SK-MEL-5 (cell line): ENCODE results near the genes LURAP1L and PSIP1.

GRCh38 chr9:6496758-6497622, 84.0 kb downstream of the UHRF2 start:
RAMPAGE:
- cytosol, long total RNA: no peak
- long total RNA: no peak
- nucleus, long total RNA: no peak

DNA sequence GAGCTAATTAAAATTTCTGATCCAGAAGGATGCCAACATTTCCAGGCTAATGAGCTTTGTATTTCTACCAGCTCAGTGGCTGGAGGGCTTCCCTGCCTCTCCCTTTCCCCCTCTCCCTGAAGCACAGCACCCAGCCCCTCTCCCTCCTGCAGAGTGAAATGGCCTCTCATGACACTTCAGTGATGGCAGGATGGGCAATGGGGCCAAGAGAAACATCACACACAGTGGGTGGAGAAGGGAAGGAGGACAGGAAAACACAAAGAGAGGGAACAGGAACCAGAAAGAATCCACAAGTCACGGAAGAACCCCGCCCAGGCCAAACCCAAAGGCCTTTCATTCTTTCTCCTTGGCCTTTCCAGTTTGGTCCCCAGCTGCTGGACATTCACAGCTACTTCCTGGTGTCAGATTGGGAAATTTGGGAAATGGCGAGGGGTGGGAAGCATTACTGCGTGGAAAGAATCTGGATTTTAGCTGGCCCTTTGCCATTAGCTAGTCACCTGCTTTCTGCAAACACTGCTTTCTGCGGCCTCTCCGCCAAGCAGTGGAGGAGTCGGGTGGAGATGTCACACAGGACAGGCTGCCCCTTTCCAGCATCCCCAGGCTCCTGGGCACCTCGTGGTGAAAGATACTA, 82.6 kb downstream of the GLDC start:
RAMPAGE:
- cytosol, long total RNA: no peak
- long total RNA: no peak
- nucleus, long total RNA: no peak

DNA sequence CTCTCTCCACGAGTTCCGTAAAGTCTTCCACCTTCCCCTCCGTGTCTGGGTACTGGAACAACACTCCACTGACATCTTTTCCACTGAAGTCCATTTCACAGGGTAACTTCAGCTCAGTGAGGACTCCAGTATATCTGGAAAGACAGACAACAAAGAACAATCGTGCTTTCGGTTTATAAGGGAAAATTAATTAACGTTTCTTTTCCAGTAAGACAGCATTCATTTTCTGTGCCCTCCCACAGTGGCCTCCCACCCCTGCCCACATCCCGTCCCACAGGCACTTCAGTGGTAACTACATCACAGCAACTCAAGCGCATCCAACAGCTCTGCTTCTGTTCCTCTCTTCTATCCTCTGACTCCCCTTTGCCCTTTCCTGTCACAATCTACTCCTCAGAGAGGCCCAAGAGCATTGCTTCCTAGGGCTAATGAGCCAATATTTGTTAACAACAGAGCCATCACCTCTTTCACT, 40.4 kb downstream of the GLDC start:
RAMPAGE:
- cytosol, long total RNA: no peak
- long total RNA: no peak
- nucleus, long total RNA: no peak

RAMPAGE:
- cytosol, long total RNA: no peak
- long total RNA: no peak
- nucleus, long total RNA: no peak
These were observed 745 bp upstream of the GLDC start for GRCh38 chr9:6646294-6646654.

DNA sequence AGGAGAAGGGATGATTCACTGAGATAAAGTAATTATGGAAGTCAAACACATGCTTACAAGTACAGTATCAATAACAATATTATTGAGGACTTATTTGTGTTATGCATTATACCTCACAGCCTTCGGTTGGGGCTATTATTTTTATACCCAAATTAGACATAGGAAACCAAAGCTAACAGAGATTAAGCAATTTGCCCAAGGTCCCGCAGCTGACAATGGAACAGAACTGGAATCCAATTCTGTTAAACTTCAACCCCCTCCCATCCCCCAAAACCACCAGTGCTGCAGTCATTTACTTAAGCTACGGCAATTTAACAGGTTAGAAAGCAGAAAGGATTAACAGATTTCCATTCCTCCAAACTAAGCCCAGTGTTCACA, 1023.0 kb upstream of the DMAC1 start:
RAMPAGE:
- cytosol, long total RNA: no peak
- long total RNA: no peak
- nucleus, long total RNA: no peak

GRCh38 chr9:12774715-12775430, at the start of gene LURAP1L:
Gene LURAP1L, plus strand, starts transcription at chr9:12775020.
RAMPAGE:
- cytosol, long total RNA: no peak
- long total RNA: no peak
- nucleus, long total RNA: start-site peak on the plus strand at chr9:12774955-12775044, 37 and 6 reads in 2 replicates

GRCh38 chr9:12818237-12819189, 43.7 kb downstream of the LURAP1L start:
RAMPAGE:
- cytosol, long total RNA: no peak
- long total RNA: no peak
- nucleus, long total RNA: no peak

DNA sequence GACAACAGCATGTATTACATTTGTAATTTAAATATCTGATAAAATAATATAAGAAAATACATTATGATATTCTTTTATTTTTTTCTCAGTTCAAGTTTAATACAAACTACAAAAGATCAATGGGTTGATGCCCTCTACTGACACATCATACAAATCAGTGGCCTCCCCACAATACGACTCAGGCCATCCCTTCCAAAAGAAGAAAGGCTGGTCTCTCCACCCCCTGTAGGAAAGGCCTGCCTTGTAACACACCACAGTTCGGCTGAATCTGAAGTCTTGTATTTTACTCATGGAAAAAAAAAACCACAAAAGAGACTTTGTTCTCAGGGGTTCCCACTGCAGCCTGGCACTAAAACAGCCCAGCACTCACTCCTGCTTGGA, 197.6 kb downstream of the LURAP1L start:
RAMPAGE:
- cytosol, long total RNA: no peak
- long total RNA: no peak
- nucleus, long total RNA: no peak

DNA sequence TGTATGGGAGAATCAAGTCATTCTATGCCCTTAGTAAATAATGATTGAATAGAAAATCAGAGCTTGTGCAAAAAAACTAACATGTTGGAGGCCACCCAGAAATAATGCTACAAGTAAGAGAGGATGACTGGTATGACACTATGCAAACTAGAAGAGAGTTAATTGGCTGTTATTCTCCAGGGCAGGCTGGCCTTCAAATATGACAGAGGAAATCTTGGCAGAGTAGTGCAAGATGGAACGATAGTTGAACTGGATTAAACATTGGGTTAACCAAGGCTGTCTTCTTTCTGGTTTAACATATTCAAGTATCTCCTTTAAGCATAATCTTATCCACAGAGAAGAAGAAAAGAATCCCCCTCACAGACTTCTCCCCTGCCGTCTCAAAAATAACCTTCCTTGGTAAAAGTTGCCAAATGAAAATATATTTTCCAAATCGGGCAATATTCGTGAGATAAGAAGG, 196.1 kb downstream of the MPDZ start:
RAMPAGE:
- cytosol, long total RNA: no peak
- long total RNA: no peak
- nucleus, long total RNA: no peak

DNA sequence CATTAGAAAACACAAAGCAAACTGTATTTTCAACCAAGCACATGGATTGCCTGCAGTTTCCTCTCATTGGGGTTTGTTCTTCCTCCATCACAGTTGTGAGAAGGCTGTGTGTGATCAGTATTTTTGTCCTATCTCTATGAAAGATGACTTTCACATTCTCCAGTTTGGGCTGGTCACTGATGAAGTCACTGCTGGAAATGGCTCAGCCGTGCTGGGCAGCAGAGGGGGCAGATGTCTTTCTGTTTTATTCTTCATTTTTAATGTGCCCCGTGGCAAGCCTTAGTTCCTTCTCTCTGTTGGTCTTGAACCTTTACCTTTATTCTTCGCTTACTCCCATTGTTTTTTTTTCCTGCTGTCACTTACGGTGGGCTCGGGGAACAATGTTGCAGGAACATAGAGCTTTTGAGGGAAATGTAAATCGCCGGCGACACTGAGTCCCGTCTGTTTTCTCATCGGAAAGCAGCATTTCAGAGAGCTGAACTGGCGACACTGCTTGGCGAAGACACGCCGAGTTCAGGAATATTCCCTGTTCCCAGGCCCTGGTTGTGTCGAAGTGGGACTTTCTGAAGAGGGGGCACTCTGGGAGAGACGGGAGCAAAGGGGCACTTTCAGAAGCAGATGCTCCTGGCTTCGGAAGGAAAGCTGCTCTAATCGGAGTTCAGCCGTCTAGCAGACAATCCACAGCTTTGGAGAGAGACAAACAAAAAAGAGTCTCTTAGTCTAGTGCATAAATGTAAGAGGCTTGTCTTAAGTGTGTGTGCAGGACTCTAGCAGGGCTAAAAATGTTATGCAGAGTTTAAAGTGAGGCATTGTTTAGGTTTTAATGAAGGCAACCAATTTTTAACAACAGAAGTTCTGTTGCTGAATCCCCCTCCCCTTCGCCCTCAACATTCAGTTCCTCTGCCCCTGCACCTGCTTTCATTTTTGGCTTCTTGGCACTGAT, 289.2 kb upstream of the MPDZ start:
RAMPAGE:
- cytosol, long total RNA: no peak
- long total RNA: no peak
- nucleus, long total RNA: no peak

DNA sequence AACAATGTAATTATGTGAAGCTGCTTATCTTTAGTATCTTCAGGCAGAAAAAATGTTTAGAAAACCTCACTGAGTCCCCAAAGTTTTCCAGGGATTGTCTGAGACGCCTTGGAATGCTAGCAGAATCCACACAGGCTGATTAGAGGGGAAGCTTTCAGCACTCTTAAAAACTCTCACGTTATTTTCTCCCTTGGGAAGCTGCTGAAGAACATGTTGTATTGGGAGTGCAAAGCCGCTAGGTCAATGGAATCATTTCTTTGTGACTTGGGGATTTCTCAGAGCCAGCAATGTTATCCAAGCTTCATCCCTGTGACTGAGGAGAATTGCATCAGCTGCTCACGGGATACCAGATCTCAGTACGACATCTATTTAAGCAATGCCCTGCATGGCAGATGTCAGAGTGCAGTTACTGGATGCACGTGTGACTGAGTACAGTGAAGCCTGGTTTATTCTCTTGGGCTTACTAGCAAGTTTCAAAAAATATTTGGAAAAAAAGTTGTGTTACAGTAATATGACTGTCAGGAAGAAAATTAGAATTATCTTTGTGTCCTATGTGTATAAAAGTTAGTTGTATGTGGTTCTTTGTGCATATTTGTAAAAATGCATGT, 426.5 kb upstream of the MPDZ start:
RAMPAGE:
- cytosol, long total RNA: no peak
- long total RNA: no peak
- nucleus, long total RNA: no peak

GRCh38 chr9:14031813-14032305, 282.1 kb downstream of the NFIB start:
RAMPAGE:
- cytosol, long total RNA: no peak
- long total RNA: no peak
- nucleus, long total RNA: no peak

DNA sequence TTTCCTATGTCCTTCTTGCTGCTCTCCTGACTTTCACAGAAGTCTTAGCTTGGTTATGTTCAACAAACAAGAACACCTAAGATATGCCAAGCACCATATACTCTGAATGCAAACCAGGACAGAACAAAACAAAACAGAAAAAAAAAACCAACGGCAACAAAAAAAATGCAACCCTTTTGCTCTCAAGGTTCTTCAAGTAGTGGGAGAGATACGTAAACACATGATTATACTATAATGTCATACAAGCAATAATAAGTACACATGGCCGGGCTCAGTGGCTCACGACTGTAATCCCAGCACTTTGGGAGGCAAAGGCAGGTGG, 68.7 kb downstream of the NFIB start:
RAMPAGE:
- cytosol, long total RNA: no peak
- long total RNA: no peak
- nucleus, long total RNA: no peak

RAMPAGE:
- cytosol, long total RNA: no peak
- long total RNA: no peak
- nucleus, long total RNA: no peak
These were observed 7.0 kb upstream of the NFIB start for GRCh38 chr9:14320766-14321502.

RAMPAGE:
- cytosol, long total RNA: no peak
- long total RNA: no peak
- nucleus, long total RNA: no peak
These were observed 12.4 kb upstream of the NFIB start for GRCh38 chr9:14326105-14326931.

DNA sequence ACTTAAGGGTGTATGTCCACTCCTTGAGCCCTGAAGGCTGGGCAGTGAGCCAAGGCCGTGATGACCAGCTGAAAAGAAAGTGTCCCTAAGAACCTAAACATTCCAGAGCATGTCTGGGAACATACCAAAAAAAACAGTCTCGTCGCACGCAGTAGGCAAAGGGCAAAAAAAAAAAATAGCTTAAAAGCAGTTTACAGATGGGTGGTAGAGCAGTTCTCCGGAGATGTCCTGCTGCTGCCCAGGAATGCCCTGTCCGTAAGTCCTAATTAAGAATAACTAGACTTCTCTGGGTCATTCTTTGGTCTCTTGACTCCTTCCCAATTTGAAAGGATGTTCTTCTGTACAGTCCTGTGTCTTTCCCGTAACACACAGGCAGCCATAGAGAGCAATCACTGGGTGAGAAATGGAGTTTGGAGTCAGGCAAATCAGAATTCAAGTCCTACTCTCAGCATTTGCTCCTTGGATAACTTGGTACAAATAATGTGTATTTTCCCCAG, 21.2 kb upstream of the SNAPC3 start:
RAMPAGE:
- cytosol, long total RNA: no peak
- long total RNA: no peak
- nucleus, long total RNA: no peak

GRCh38 chr9:15467995-15469105, 42.4 kb downstream of the PSIP1 start:
RAMPAGE:
- cytosol, long total RNA: no peak
- long total RNA: no peak
- nucleus, long total RNA: no peak

RAMPAGE:
- cytosol, long total RNA: no peak
- long total RNA: no peak
- nucleus, long total RNA: no peak
These were observed at the start of gene PSIP1 for GRCh38 chr9:15509918-15511187. Gene PSIP1, minus strand, starts transcription at chr9:15510970.

RAMPAGE:
- cytosol, long total RNA: no peak
- long total RNA: no peak
- nucleus, long total RNA: no peak
These were observed 346 bp upstream of the PSIP1 start for GRCh38 chr9:15511188-15511443.

RAMPAGE:
- cytosol, long total RNA: no peak
- long total RNA: no peak
- nucleus, long total RNA: no peak
These were observed 560.7 kb downstream of the BNC2 start for GRCh38 chr9:16309469-16310376.